ENCODE data around the gene GTF3C4.

- PRO-cap = no peak
These were observed 48.4 kb downstream of the FAM78A start for GRCh38 chr9:131227811-131228435.

DNA sequence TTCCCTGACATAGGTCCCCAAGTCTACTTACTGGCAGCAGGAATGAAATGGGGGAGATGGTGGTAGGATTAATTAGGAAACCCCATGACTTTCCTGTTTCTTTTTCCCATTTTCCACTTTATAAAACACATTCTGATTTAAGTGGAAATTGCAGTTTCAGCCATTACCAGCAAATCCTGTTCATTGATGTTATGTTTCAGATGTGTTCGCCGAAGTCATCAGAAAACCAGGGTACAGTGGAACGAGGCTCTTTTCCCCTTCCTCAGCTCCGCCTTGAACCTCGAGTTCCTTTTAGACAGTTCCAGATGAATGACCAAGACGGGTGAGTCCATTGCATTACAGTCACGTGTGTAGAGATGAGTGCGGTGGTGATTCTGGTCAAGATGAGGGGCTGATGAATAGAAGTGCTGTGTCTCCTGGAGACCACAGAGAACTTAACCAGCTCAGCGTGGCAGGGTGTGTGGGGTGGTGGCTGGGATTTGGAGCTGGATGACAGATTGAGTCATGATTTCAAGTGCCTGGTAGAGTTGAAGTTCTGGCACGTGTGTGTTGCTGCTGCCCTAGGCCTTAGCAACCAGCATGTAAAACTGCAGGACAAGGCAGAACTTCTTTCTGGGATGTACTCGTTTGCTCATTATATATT is 53.1 kb downstream of the PRRC2B start:
- PRO-cap = no peak

- PRO-cap = no peak
These were observed 5.5 kb upstream of the POMT1 start for GRCh38 chr9:131497109-131497645.

- PRO-cap = no peak
These were observed 13.2 kb downstream of the UCK1 start for GRCh38 chr9:131517619-131518408.

GRCh38 chr9:131587665-131588108 is 42.4 kb downstream of the PRRT1B start:
- PRO-cap = no peak

DNA sequence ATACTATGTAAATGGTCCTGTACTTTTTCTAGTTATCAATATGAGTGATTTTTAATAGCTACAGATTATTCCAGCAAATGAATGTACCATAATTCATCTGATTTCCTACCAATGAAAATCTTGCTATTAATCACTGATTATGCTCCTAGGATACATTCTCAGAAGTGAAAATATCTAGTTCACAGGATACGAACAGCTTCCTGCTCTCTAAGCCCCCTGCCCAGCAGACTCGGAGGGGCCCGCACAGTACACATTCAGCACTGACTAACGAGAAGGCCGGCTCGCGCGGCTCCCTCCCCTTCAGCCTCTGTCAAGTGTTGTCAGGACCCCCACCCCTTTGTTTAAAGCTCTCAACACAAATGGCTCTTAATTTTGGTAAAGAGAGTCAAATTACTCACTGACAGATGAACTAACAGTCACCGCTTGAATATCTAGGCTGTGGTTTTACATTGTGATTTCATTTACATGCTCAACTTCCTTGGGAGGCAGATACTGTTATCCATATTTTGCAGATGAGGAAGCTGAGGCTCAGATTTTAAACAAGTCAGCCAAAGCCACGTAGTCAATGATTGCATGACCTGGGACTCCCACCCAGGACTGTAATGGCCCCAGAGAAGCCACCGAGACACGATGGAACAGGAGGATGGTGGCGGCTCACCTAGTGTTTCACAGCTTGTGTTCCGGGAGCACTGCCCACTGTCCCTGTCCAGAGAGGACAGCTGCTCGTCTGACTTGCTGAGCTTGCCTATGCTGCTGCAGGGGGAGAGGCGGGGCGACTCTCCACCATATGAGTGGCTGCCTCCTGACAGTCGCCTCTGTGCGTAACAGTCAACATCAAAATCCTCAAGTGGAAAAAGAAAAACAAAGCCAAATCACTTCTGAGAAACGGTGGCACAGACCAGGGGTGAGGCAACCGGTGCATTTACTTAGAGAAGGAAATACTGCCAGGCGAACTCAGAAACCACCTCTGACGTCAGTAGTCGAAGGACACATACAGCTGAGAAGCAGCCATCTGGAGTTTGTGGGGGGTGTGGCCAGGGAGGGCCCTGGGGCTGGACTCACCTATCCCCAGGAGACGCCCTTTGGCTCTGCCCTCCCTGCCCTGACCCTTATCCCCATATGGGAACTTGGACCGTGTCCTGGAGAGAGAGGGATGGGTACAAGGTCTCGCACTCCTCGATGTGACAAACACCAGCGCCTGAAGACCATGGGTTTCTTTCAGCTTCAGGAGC is 82.3 kb downstream of the PRRT1B start:
- PRO-cap = no peak

DNA sequence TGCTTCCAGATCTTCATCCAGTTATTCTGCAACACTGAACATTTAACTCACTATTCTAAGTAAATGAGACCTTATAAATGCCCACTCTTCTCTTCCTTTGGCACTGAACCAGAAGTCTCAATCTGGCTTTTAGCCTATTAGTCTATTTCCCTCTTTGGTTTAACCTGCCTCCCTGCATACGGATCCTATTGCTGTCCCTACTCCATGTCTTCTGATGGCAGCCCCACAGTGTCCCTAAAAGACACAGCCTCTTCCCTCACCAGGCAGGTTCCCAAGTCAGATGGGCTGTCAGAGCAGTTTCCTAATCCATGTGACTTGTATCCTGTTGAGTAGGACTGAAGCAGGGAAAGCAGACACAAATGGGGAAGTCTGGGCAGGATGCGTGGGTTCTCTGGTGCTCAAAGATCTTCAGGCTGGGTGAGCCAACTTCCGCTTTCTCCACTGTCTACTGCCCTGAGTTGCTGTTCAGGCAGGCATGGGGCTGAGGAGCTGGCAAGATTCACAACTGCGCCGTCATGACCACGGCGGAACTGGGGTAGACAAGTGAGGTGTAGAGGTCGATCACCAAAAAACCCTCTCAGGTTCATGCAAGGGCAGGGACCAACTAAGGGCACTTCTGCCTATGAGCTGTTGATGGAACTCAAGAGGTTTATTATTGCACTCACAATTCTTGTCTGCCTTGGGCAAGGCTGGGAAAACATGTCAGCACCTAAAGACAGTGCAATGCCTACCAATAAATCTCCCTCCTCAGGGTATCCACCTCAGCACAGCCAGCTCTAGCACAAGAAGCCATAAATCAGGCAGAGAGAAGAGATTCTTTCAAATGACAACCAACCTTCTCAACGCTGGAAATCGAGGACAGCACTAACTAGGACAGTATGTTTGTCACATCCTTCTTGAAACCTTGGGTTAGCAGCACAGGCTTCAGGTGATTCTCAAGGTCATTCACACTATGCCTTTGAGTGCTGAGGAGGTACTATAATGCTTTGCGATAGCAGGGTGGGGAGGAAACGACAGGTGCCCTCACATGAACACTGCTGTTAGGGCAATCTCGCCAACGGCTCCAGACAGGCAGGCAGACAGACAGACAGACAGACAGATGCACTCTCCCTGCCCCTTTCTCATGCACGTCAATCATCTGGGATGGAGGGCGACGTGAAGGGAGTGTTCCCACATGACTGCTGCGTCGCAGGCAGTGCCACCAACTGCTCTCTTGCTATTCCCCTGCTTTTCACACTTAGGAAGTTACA is 83.3 kb downstream of the RAPGEF1 start:
- PRO-cap = no peak

- PRO-cap = no peak
These were observed 81.3 kb downstream of the RAPGEF1 start for GRCh38 chr9:131658180-131659366.

DNA sequence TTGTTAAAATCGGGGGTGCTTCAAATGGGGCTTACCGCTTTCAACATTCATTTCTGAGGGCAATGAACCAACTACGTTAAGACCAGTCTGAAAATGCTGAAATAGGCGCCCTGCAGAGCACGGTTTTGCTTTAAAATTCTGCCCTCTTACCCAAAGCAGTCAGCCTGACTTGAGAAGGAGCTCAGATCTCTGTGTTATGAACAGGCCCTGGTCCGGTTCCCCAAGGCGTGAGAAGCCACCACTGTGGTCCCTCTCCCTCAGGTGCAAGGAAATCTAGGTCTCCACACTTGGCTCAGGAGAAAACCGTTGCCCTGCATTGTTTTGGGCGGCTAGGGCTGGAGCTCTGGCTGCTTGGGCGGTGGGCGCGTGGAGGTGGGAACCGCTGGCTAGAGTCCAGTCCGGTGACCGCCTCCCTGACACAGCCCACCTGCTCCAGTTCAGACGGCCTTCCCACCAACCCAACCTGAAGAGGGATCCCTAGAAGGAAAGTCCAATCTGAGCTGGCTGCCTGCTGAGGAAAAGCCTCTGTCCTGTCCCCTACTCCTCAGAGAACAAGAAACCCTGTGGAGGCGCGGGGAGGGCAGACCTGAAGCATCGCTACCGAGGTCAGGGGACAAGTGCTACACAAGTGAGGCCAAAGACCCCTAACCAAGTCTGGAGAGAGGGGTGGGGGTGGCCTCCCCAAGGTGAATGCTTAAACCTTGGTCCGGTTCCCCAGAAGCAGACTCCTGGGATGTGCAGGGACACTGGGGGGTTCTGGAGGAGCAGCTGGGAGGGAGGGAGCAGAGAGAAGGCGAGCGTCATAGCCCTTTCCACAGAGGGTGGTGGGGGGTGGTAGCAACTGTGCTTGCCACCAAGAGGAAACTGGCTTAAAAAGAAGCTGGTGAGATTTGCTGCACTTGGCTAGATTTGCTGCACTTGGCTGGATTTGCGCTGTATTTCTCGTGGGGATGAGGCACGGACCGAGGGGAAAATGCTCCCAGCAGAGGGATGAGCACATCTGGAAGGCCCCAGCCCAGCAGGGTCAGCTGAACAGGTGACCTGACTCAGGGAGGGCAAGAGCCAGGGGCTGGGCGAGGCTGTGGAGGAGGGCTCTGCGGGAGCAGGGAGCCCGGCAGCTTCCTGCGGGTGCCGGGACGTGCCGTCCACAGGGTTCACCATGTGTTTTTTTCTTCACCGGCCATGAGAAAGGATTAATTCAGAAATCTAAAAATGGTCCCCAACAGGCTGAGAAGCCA is 65.2 kb downstream of the RAPGEF1 start:
- PRO-cap = no peak

DNA sequence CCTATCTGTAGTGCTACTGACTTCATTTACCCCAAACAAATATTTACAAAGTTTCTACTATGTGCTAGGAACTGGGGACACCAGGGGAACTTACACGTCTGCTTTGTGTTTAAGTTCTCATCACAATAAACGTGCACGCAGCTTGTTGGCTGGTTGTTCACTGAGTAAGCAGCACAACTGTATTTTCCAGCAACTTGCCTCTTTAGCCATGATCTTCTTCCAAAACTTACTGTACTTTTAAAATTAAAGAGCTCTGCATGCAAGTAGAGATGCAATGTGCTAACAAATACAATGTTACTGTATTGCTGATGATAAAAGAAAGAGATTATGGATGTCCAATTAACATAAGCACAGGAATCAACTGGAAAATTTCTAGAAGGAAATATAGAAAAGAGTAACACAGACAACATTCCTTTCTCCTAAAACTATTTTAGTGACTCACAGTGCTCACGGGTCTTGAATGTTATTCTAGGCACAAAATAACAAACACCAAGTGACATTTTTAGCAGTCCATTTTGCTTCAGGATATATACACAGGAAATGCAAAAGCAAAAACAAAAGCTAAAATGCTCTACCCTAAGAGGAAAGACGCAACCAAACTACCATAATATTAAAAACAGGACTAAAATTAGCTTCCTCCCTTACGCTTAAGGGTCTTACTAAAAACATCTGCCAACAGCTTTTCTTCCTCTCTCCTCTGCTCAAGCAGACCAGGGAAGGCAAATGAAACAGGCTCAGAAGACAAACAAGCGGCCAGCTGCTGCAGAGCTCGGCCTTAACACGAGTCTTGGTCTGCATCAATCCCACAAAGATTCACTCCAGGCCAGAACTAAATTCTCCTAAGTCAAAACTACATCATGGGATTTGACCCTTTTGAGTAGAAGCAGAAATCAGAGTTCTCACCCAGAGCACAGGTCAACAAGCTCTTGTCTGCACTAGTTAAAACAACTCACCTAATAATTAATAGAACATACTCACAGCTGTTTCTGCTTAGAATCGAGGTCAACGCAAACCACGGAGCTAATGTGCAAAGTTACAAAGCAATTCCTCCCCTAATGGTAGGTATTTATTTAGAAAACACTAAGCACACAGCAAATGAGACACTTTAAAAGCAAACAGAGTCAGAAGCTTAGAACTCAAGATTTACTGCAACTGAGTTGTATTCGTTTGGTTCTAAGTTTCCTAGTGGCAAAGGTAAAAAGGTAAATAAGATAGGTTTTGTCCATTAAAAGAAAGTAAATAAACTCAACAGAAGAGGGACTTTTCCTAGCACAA is 62.4 kb downstream of the RAPGEF1 start:
- PRO-cap = no peak

GRCh38 chr9:131679030-131679350 is 60.9 kb downstream of the RAPGEF1 start:
- PRO-cap = no peak

- PRO-cap = no peak
These were observed 38.9 kb downstream of the RAPGEF1 start for GRCh38 chr9:131700756-131701665.

DNA sequence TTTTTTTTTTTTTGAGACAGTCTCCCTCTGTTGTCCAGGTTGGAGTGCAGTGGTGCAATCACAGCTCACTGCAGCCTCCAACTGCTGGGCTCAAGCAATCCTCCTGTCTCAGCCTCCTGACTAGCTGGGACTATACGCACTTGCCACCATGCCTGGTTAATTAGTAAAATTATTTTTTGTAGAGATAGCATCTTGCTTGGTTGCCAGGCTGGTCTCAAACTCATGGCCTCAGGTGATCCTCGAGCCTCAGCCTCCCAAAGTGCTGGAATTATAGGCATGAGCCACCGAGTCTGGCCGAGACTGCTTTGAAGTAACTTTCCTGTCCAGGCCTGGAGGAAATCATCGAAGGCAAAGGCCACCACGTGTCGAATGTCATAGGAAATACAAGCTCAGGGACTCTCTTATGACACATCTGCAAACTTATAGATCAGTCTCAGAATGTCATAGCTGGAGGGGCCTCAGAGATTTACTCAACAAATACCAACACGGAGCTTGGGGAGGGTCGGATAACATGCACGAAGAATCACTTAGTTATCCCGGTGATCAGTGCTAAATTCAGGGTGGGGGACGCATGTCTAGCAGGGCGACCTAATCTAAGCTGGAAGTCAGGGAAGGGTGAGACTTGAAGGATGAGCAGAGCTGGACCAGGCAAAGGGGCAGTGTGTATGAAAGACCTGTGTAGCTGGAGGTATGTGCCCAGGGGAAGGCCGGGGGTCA is 25.0 kb downstream of the RAPGEF1 start:
- PRO-cap = no peak

GRCh38 chr9:131735287-131736093 is 4.4 kb downstream of the RAPGEF1 start:
- PRO-cap = no peak

DNA sequence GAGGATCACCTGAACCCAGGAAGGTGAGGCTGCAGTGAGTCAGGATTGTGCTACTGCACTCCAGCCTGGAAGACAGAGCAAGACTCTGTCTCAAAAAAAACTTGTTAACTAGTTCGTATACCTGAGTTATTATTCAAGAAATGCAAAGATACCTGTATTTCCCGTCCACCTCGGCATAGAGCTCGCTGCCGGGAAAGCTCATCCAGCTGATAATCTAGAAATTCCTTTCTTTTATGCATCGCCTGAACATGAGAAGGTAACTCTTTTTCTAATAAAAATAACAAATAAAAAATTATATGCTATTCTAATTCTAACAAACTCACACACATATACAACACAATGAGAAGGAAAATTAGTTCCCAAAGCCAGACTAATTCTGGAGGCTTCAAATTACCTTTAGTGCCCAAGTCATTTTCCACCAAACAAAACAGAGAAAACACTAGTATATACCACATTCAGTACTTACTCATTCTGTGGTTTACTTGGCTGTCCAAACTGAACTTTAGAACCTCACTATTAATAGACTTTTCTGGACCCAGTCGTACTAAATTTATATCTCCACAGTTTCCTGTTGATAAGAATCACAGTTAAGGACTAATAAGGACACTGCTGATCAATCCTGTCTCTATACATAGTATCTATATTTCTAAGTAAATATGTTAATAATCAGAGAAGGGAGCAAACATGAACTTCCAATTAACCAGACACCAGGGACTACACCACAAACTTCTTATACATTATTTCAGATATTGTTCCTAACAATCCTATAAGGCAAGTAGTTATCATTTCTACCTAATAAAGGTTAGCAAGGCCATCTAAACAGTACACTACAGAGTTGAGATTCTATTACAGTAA is 66.5 kb downstream of the SETX start:
- PRO-cap = no peak

GRCh38 chr9:132342399-132342913 is 12.3 kb downstream of the SETX start:
- PRO-cap = no peak

DNA sequence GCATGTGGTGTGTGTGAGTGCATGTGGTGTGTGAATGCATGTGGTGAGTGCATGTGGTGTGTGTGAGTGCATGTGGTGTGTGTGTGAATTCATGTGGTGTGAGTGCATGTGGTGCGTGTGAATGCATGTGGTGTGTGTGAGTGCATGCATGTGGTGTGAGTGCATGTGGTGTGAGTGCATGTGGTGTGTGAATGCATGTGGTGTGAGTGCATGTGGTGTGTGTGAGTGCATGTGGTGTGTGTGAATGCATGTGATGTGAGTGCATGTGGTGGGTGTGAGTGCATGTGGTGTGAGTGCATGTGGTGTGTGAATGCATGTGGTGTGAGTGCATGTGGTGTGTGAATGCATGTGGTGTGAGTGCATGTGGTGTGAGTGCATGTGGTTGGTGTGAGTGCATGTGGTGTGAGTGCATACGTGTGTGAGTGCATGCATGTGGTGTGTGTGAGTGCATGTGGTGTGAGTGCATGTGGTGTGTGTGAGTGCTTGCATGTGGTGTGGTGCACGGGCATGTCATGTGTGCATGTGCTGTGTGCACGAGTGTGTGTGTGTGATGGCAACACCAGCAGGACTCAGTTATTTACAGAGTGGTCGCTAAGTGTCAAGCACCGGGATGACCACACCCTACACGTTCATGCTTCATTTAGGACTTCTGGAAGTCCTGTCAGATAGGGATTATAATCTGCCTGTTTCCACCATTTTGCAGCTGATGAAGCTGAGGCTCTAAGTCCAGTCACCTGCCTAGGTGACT is 23.6 kb upstream of the SETX start:
- PRO-cap = no peak

- PRO-cap = unidirectional peak, plus-strand start at chr9:132546345
These were observed 36.4 kb upstream of the BARHL1 start for GRCh38 chr9:132545945-132546494.

- PRO-cap = bidirectional peak, plus-strand start at chr9:132670182, minus-strand start at chr9:132669983; bidirectional peak, plus-strand start at chr9:132670497, minus-strand start at chr9:132670403
These were observed at the start of gene GTF3C4 for GRCh38 chr9:132669806-132670787. GTF3C4 (plus strand) TSS chr9:132670464.

GRCh38 chr9:132716796-132717158 is 46.5 kb downstream of the GTF3C4 start:
- PRO-cap = no peak